RPMI7951 (cell line): ENCODE data around the genes NUDCD3, PURB and IGFBP3.

DNA sequence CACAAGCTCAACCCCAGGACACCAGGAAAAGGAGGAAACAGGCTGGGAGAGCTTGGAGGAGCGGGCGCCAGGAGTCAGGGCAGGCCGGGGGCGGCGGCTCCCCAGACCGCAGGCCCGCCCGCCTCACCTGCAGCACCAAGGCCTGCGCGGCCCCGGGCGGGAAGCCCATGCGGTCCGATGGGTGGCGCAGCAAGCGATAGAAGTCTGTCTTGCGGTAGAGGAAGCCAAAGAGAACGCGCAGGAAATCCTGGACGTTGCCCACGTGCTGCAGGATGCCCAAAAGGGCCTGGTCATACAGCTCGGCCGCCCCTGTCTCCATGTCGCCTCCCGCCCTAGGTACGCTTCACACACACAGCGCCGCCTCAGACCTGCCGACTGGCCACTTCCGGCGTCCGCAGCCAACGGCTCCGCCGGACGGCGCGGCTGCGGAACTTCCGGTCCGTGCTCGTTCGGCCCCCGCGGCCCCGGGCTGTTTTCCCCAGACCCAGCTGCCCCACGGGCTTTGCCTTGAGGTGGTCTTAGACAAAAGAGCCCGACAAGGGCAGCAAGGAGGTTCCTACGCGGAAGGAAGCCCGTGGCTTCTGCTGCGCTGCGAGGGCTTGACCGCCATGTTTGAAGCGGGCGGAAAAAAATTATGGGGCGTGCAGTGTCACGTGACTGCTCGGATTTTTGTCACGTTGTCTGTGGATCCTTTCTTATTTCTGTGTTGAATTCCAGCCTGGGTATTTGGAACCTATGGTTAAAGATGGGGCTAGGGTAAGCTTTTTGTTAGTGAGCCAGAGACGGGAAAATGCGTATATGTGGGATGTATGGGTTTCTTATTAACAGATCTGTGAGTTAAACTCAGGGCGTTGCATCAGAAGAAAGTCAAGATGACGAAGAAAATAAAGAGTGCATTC is at the start of gene NUDCD3:
Gene NUDCD3, minus strand, starts transcription at position 377 of the 899 bp plus-strand sequence.
- RAMPAGE, long total RNA = no peak

GRCh38 chr7:44561893-44562884 is 11.5 kb downstream of the DDX56 start:
- RAMPAGE, long total RNA = no peak

- RAMPAGE, long total RNA = no peak
Observed at GRCh38 chr7:44629700-44630386, 23.4 kb downstream of the OGDH start.

- RAMPAGE, long total RNA = no peak
Observed at GRCh38 chr7:44630595-44631367, 24.4 kb downstream of the OGDH start.

- RAMPAGE, long total RNA = no peak
Observed at GRCh38 chr7:44634999-44635694, 28.7 kb downstream of the OGDH start.

GRCh38 chr7:44695560-44695884 is 53.1 kb upstream of the ZMIZ2 start:
- RAMPAGE, long total RNA = no peak

GRCh38 chr7:44749014-44749843 is 582 bp downstream of the ZMIZ2 start:
- RAMPAGE, long total RNA = no peak

GRCh38 chr7:44801530-44802655 is 5.4 kb downstream of the PPIA start:
- RAMPAGE, long total RNA = no peak

DNA sequence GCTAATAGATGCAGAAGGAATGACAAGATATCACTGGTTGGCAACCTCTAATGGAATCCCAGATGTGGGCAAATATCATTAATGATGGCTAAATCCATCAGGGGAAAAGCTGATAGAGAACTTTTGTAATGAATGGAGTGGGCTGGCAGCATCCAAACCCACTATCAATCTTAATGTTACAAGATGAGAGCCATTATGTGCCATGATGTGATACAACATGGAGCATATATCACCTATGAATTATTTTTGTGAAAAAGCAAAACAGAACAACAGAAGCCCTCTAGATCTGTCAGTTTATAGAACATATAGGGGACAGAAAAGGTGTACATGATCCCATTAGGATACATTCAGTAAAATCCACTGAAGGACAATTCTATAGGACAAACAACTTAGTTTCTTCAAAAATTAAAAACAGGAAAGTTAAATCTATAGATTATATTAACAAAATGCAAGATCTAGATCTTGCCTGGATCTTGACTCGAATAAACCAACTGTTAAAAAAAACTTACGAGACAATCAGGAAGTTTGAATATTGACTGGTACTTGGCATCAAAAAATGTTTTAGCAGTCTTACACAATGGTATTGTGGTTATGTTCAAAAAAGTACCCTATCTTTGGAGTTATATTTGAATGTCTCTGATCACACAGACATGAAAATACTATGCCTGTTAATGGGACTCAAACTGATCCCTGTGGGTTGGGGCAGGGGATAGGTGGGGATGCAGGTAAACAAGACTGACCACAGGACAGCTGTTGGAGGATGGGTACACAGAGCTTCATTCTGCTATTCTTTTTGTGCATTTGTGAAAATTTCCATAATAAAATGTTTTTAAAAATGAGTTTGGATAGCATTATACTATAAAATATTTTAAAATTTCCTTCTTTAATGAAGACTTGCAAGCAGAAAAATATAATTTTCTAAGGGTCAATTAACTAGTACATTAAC is 15.9 kb downstream of the H2AZ2 start:
- RAMPAGE, long total RNA = no peak

DNA sequence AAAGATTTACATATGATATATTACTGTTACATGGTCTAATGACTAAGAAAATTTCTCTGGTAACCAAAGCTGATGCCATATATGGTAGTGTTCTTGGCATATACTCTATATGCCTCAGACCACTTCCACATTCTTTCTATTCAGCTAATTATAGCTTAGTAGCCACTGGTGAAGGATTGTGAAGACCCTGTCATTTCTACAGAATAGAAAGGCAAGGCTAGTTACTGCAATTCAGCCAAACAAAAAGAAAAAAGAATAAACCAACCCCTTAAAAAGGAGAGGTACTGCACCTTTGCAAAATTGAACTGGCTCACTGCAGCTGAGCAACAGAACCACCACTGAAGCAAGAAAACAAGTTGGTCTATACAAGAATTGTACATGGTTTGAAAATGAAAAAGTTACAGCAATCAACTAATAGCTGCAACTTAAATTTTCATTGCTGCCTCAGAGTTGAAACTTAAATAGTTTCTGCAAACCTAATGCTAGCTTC is 3.6 kb downstream of the PURB start:
- RAMPAGE, long total RNA = no peak

DNA sequence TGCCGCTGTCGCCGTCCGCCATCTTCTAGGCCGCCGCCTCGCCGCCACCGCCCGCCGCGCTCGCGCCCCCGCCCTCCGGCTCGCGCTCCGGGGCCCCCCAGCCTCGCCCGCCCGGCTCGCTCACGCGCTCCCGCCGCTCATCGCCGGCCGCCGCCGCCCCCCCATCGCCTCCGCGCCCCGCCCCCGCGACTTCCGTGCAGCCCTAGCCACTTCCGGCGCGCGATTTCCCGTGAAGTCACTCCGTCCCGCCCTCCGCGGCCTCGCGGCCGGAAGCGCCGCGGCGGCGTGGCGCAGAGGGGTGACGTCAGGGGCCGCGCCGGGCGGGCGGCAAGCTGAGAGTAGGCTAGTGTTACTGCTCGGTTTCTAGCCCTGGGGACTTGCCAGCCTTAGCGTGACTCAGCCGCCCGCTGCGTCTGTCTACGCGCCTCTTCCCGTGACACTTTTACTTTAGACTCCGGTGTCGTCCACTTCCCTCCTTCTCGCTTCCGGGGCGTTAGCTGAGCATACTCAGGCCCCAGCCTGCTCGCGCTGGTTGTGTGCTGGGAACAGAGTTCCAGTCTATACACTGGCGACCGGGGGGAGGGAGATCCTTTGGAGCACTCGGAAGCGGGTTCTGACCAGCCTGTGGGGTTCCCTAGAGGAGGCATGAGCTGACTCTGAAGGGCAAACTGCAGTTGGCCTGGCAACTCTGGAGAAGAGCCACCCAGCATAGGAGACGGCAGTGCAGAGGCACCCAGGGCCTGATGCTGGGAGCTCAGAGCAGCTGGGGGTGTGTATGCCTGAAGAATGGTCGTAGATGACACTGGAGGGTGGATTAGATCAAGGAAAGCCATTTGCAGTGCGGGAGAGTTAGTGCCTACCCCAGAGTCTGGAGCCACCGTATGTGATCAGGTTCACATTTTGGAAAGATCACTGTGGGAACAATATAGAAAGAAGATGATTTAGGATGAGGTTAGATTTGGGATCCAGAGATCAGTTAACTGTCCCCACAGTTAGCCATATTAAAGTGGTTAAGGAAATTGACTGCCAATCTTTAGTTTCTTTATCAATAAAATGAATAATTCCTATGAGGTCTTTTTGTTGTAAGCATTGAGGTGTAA is at the start of gene PURB:
Gene PURB, minus strand, starts transcription at position 204 of the 1,100 bp plus-strand sequence.
- RAMPAGE, long total RNA = no peak

DNA sequence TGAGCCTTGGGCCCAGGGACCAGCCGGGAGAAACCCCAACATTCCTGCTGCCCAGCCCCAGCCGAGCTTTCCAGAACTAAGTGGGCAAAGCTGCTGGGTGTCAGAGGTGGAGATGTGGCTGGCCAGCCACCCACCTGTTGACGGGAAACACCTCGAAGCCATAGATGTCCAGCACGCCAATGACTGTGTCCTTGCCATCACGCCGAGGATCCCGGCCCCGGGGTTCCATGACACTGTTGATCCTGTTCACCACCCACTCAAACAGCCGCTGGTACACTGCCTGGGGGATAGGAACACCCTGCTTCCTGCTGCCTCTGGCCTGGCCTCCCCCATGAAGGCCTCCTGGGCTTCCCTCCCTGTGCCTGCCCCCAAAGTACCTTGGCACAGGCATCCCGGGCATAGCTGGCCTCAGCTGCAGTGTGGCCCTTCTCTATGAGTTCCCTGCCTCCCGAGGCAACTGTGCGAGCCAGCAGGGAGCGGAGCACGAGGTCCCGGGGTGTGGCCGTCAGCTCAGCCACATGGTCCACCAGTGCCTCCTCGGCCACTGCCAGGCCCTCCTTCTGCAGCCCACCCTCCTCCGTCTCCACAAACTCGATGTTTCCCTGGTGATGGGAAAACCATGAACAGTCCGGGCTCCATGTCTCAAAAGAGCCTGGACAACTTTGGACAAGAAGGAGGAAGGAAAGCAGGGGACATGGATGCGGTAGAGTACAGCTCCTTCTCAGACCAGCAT is 8.2 kb downstream of the MYO1G start:
- RAMPAGE, long total RNA = no peak

DNA sequence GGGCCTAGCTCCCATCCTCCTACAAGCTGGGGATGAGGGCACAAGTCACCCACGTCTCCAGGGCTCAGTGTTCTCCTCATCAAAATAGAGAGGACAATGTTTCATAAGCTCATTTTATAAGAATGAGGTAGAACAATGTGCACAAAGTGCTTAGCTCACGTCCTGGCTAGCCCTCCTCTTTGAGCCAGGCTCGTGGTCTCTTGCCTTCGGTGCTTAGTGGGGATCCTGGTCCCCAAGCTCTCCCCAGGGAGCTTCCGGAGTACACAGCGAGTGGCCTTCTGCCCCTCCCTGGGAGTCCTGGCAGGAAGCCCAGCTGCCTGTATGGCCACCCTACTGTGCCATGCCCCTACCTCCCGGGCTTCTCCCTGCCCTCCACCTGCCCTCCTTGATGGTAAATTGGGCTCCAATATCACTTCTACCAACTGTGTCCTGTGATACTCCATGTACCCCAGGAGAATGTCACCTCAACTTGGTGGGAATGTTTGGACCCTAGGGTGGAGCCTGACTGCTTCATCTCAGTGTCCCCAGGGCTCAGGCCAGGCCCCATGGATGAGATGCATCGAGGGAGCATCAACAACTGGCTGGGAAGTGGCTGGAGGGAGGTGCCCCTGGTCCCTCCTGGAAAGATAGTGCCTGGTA is 808 bp downstream of the MYO1G start:
- RAMPAGE, long total RNA = no peak

GRCh38 chr7:45001732-45002757 is 2.0 kb downstream of the CCM2 start:
- RAMPAGE, long total RNA = no peak

GRCh38 chr7:45240184-45240388 is 82.5 kb downstream of the RAMP3 start:
- RAMPAGE, long total RNA = no peak

GRCh38 chr7:45687729-45688254 is 113.6 kb downstream of the ADCY1 start:
- RAMPAGE, long total RNA = no peak

DNA sequence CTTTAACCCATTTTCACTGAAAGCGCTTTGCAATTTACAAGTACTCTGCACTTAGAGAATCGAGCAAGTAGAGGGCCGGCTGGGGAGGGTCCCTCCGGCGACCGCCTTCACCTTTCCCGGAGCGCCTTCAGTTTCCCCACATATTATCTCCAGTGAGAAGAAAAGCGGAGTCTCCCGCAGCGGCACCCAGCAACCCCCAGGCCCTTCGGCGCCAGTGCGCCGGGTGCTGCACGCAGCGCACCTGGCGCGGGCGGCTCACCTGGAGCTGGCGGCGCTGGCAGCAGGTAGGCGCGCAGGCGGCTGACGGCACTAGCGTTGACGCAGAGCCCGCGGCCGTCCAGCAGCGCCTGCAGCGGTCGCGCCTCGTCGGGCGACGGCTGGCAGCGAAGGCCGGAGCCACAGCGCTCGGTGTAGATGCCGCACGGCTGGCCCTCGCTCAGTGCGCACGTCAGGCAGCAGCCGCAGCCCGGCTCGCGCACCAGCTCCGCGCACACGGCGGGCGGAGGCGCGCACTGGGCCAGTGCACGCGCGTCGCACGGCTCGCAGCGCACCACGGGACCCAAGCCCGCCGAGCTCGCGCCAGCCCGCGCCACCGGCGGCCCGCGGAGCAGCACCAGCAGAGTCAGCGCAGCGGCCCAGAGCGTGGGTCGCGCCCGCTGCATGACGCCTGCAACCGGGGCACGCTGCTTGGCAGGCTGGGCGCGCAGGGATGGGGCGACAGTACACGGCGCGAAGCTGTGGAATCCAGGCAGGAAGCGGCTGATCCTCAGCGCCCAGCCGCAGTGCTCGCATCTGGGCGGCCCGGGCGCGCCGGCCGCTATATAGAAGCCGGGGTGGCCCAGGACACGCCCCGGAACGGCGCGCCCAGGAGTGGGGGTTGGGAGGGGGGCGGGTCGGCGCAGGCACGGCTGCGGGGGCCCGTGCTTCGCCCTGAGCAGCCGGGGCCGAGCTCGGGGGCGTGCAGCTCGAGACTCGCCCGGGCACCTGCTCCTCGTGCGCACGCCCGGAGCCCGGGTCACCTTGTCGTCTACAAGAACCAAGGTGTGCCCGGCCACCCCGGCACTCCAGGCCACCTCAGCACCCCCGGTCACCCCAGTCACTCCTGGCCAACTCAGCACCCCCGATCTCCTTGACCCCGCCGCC is at the start of gene IGFBP3:
Gene IGFBP3, minus strand, starts transcription at position 794 of the 1,143 bp plus-strand sequence.
- RAMPAGE, long total RNA = no peak

GRCh38 chr7:46215722-46216720 is 294.9 kb upstream of the IGFBP3 start:
- RAMPAGE, long total RNA = no peak

- RAMPAGE, long total RNA = no peak
Observed at GRCh38 chr7:46281238-46281639, 360.2 kb upstream of the IGFBP3 start.

DNA sequence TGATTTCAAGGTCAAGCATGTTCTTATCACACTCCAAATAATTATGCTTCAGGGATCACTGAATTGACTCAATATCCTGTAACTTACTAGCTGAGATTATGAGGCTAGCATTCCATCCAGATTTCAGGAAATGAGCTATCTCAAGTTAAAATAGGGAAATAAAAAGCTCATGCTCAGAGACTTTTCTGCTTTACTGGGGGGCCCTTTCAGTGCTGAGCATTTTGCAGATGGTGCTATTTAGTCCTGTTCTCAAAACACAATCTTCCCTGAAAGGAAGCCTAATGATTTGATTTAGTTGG is 656.0 kb upstream of the IGFBP3 start:
- RAMPAGE, long total RNA = no peak